HT-29 (cell line): ENCODE measurements around the genes PCED1A, MRPS26 and OXT.

- RAMPAGE, long total RNA: no peak
Measured at GRCh38 chr20:2840049-2840904, at the start of gene PCED1A. Gene PCED1A, minus strand, starts transcription at chr20:2840655.

GRCh38 chr20:3009138-3009653 is 34.2 kb upstream of the GNRH2 start:
- RAMPAGE, long total RNA: no peak

GRCh38 chr20:3020999-3021588 is 22.3 kb upstream of the GNRH2 start:
- RAMPAGE, long total RNA: no peak

DNA sequence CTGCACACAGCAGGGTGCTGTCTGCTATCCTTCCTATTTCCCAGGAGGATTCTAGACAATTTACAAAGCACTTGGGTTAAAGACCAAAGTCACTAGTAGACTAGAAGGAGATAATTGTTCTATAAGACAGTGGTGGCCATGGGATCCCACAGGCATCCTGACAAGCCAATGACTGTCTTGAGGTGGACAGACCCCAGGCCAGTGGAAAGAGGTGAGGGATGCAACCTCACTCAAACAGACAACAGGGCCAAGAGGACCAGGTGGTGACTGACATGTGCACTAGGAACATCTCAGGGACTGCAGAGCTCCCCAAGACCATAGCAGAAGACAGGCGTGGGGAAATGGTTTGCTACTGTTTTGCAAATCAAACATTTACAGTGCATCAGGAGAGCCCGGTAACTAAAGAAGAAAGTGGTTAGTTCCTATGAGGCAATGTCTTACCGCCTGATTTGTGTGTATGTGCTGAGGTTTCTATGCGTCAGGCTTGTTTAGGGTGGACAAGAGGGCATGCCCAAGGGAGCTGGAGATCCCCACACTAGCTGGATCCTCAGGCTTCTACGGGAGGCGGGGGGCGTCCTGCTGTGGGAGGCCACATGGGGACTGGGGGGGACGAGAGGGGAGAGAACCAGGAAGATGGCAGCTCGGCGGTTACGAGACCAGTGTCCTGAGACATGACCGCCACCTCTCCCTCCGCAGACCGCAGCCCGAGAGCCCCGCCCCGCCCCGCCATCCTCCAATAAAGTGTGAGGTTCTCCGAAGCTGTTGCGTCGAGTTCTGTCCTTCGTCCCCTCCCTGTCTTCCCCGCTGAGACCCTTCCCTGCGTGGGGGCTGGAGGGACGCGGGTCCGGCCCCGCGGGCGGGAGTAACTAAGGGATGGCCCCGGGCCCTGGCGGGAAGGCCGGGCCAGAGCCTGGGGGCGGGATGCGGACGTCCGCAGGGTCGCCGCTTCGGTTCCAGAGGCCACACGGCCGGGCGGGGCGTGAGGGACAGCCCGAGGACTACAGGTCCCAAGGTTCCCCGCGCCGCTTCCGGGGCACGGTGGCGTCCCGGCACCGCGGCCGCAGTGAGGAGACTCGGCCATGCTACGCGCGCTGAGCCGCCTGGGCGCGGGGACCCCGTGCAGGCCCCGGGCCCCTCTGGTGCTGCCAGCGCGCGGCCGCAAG is at the start of gene MRPS26:
MRPS26 (plus strand) TSS at position 1,063 of the 1,163 bp plus-strand sequence.
- RAMPAGE, long total RNA: no peak

DNA sequence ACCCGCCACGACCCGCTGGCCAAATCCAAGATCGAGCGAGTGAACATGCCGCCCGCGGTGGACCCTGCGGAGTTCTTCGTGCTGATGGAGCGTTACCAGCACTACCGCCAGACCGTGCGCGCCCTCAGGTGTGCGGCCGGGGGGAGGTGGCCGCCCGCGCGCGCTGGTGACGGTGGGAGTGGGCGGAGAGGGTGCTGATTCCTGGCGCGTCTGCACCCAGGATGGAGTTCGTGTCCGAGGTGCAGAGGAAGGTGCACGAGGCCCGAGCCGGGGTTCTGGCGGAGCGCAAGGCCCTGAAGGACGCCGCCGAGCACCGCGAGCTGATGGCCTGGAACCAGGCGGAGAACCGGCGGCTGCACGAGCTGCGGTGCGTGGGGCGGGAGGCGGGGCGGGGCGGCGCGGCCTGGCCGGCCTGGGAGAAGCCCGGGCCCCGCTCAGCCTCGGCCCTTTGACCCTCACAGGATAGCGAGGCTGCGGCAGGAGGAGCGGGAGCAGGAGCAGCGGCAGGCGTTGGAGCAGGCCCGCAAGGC is 366 bp downstream of the MRPS26 start:
- RAMPAGE, long total RNA: no peak

GRCh38 chr20:3047407-3048270 is 1.8 kb downstream of the MRPS26 start:
- RAMPAGE, long total RNA: no peak

- RAMPAGE, long total RNA: no peak
Measured at GRCh38 chr20:3049489-3050029, 3.7 kb downstream of the MRPS26 start.

DNA sequence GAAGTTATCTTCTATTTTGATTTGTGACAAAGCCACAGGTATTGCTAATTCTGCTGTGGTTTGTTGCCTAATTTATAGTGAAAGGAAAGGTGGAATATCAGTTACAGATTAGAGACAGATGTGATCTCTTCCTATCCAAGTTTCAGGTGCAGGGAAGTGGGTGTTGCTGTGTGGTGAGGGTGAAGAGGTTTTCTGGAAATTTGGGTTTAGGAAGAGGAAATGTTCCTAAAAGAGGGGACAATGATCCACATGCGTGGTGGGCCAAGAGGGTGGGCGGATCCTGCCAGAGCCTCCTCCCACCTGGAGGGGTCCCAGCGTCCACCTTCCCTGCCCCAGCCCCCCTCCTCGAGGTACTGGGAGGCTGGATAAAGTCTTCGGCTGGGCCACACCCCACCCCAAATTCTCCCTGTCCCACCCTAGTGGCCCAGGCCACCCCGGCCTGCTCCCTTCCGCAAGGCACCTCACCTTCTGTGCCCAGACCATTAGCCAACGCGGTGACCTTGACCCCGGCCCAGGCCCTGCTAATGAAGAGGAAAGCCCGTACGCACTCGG is 382 bp upstream of the OXT start:
- RAMPAGE, long total RNA: no peak

- RAMPAGE, long total RNA: no peak
Measured at GRCh38 chr20:3071514-3071703, at the start of gene OXT. Gene OXT, plus strand, starts transcription at chr20:3071620.

GRCh38 chr20:3092501-3093399 is 8.2 kb upstream of the AVP start:
- RAMPAGE, long total RNA: no peak

GRCh38 chr20:3510107-3510771 is 39.4 kb downstream of the ATRN start:
- RAMPAGE, long total RNA: no peak

- RAMPAGE, long total RNA: no peak
Measured at GRCh38 chr20:3547856-3548192, 77.0 kb downstream of the ATRN start.

GRCh38 chr20:3640940-3641468 is 22.2 kb downstream of the GFRA4 start:
- RAMPAGE, long total RNA: no peak

DNA sequence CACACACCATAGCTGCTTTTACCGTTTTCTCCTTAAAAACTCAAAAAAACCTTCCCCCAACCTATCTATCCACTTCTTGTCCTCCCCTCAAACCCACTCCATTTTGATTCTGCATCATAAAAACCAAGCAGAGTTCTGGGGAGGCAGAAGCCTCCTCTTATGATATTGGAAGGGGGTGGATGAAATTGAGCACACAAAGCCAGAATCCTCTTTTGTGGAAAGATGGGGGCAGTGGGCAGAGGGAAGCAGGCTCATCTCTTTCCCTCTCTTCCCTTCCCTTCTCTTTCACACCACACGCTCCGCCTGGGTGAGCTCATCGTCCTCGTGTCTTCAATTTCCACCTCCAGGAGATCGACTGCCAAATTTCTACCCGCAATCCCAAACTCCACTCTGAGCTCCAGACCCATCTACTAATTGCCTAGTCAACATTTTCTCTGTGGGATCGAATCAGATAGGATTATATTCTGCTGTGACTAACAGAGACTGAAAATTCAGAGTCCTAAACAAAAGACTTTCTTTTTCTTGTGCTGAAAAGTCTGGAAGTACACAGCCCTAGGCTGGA is 5.2 kb upstream of the HSPA12B start:
- RAMPAGE, long total RNA: no peak

GRCh38 chr20:3728638-3729315 is 3.7 kb upstream of the HSPA12B start:
- RAMPAGE, long total RNA: no peak

DNA sequence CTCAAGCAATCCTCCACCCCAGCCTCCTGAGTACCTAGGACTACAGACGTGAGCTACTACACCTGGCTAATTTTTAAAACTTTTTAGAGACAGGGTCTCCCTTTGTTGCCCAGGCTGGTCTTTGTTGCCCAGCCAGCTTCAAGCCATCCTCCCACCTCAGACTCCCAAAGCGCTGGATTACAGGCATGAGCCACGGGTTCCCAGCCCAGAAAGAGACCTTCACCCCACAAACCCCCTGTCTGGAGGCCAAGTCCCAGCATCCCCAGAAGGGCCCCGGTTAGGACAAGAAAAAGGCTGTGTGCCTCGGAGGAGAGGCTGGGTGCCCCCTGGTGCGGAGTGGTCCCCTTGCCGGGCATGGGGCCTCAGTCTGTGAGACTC is 800 bp upstream of the HSPA12B start:
- RAMPAGE, long total RNA: no peak

DNA sequence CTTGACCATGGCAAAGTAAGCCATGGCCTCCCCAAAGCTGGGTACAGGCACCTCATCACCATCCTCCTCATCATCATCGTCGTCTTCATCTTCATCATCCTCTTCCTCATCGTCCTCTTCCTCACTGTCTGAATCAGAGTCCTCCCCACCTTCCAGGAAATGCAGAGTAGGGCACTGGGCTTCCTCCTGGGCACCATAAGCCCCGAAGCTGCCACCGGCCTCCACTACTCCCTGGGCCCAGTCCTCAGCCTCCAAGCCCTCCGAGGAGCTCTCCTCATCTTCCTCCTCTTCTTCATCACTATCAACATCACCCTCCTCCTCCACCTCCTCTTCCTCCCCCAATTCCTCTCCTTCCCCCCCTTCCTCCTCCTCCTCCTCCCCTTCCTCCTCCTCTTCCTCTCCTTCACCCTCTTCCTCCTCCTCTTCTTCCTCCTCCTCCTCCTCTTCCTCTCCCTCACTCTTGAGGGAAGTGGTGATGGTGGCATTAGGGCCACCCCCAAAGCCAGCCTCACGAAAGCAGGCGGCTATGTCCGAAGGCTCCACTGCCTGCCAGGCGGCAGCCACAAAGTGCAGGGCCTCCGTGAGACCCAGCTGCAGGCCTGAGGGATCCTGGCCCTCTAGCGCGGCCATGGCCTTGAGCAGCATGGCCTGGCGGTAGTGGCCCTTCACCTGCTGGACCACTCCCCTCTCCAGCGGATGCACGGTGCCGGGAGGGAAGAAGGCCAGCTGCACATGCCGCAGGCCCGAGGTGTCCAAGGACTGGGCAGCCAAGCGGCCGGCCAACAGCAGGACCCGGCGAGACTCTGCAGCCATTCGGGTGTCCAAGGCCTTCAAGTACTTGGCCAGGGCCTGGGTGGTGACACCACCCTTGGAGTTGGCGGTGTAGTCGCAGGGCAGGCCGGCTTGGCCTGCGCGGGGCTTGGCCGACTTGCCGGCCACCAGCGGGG is 1.4 kb downstream of the CENPB start:
- RAMPAGE, long total RNA: no peak

GRCh38 chr20:3811400-3812350 is 8.7 kb upstream of the AP5S1 start:
- RAMPAGE, long total RNA: no peak

- RAMPAGE, long total RNA: no peak
Measured at GRCh38 chr20:3917710-3918466, 28.7 kb downstream of the PANK2 start.

GRCh38 chr20:3926803-3927733 is 37.9 kb downstream of the PANK2 start:
- RAMPAGE, long total RNA: no peak